Bronchus fibroblast of lung (primary cell): ENCODE measurements around the genes ABHD1, MPV17 and SNX17.

GRCh38 chr2:26971166-26971955 is 924 bp downstream of the MAPRE3 start:
- RAMPAGE, long total RNA, result no peak

GRCh38 chr2:26972182-26972801 is 1.9 kb downstream of the MAPRE3 start:
- RAMPAGE, long total RNA, result no peak

DNA sequence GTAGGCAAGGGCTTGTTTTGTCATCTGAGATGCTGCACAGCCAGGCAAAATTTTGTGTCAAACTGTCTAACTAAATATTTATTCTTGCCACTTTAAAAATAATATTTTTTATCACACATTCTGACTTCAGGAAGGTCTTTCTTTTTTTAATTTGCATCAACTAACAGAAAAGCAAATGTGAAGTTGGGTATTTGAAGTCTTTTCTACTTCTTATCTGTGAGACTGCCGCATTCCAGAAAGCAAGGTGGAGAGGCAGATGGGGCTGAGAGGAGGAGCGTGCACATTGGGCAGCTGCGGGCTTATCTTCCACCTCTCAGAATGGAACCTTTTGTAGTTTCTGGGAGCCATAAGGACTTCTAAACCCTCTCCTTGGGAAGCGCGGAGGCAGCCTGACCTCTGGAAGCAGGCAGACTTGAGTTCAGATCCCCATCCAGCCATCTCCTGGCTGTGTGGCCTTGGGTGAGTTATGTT is 3.9 kb downstream of the MAPRE3 start:
- RAMPAGE, long total RNA, result no peak

- RAMPAGE, long total RNA, result no peak
Observed at GRCh38 chr2:27033491-27034579, 1.1 kb downstream of the TMEM214 start.

DNA sequence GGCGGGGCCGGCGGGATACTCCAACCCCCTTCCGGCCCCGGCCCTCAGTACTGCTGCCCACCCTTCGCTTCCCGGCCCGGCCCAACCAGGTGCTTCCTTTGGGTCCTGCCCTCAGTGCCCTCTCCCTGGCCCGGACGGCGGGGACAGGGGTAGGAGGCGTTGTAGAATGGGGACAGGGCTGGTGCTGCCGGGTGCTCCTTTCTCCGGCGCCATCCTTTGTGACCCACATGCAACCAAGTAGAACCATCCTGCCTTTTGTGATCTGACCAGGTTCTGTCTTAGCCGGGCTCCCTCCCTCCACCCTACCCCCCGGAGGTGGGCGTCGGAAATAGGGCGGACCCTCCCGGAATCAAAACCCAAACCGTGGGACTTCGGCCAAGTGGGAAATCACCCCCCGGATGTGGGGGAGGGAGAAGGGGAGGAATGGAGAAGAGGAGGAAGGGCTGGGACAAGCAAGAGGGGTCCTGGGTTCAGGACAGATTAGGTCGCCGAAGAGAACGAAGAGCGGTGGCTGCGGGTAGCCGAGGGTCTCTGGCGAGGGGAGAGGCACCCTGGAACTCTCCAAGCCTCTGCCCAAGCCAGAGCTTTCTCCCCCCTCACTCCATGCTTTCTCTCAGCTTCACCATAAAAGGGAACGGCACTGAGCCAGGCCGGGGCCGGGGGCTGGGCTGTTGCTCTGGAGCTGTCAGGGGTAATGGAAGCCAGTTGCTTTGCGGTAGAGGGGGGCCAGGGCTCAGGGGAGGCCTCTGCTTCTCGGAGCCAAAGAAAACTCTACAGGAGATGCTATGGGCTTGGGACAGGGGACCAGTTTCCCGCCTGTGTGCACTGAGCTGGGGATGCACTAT is 737 bp upstream of the OST4 start:
- RAMPAGE, long total RNA, result no peak

- RAMPAGE, long total RNA, result no peak
Observed at GRCh38 chr2:27086089-27086664, 395 bp upstream of the KHK start.

DNA sequence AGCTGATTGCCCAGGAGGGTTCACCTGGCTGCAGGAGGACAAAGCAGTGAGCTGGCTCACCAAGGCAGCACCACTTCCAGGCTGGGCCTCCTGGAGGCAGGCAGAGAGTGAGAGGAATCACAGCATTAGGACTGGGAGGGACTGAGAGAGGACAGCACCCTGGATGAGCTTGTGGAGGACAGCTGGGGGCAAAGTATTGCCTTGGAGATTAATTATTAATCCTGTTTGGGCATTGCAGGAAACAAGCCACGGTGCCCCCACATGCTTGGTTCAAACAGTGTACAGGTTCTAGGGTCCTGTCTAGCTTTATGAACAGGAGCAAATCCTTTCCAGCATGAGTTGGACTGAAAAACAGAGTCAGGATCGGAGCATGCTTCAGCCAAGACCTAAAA is 7.3 kb downstream of the KHK start:
- RAMPAGE, long total RNA, result no peak

GRCh38 chr2:27123239-27123992 is at the start of gene ABHD1:
TSS of gene ABHD1 (plus strand) at chr2:27123815.
- RAMPAGE, long total RNA, result no peak

DNA sequence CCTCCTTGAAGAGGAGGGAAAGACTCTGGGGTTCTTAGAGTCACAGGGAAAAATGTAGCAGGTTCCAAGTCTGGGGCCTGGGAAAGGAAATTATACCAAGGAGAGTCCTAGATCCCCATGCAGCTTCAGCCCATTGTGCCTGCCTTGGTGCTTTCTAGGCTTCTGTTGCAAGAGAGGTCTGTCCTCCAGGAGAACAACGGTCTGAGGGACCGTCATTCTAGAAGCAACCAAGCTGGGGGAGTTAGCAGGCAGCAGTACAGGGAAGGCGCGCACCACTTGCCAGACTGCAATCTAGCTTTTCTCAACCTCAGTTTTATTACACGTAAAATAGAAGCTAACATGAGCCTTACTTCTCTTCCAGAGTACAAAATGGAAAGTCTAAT is 1.8 kb downstream of the TCF23 start:
- RAMPAGE, long total RNA, result no peak

DNA sequence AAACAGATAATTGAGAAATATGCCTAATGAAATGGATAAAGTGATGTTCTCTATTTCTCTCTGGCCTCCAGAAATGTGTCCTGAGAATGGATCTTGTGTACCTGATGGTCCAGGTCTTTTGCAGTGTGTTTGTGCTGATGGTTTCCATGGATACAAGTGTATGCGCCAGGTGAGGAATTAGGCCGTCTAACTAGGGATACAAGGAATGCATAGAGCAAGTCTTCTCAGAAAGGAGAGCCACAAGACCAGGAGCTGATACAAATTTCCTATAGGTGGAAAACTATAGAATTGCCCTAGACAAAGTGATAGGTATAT is 760 bp upstream of the CAD start:
- RAMPAGE, long total RNA, result no peak

- RAMPAGE, long total RNA, result no peak
Observed at GRCh38 chr2:27271498-27272146, 3.6 kb upstream of the DNAJC5G start.

DNA sequence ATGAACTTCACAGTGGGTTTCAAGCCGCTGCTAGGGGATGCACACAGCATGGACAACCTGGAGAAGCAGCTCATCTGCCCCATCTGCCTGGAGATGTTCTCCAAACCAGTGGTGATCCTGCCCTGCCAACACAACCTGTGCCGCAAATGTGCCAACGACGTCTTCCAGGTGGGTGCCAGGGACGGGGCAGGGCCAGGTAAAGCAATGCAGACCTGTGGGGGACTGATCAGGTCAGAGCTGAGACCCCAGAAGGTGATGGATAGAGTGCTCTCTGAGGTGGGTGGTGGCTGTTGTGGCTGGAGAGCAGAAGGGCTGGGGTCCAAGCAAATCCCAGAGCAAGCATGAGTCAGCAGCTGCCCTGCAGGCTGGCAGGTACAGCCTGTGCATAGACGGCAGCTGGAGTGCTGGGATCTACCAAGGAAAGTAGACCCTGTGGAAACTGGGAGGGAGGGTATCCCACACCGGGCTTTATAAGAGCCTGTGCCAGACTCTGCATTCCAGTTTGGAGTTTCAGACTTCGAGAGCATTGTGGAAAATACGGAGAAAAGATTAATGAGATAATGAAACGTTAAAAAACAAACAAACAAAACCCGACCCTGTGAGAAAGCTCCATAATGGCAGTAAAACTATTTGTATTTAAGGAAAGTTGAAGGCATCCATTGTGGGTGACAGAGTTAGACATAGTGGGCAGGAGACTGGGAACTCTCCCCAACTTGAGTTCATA is 665 bp downstream of the TRIM54 start:
- RAMPAGE, long total RNA, result no peak

GRCh38 chr2:27322903-27323940 is at the start of gene MPV17:
TSS of gene MPV17 (minus strand) at chr2:27323097.
- RAMPAGE, long total RNA, result start-site peak on the minus strand at chr2:27323052-27323096, 1,801 and 426 reads in 2 replicates

DNA sequence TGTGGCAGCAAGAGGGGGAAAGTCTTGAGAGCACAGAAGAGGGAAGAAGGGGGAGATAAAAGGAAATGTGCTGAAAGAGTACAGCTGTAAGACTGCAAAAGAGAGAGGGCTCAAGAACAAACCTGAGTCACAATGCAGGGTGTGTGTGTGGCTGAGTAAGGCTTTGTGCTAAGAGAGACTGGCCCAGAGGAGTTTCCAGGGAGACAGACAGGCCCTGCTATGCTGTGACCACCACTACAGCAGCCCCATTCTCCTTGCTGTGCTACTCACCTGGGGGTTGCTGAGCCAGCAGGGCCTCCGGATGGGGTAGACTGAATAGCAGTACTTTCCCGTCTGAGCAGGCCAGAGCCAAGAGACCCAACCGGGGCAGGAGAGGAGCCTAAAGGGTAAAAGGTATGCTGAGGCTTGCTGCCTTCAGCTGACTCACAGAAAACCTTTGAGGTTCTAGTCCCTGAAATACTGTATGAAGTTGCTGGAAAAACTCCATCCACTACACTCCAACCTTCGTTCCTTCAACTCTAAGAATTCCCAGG is 12.5 kb upstream of the MPV17 start:
- RAMPAGE, long total RNA, result no peak

DNA sequence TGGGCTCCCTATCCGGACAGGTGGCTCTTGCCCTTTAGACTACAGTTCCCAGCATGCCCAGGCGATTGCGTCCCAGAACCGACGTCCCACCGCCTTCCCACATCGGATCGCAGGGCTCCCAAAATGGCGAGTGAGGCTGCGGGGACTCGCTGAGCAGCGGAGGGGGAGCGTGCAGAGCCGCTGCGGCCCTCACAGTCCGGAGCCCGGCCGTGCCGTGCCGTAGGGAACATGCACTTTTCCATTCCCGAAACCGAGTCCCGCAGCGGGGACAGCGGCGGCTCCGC is at the start of gene SNX17:
TSS of gene SNX17 (plus strand) at position 101 of the 284 bp plus-strand sequence.
- RAMPAGE, long total RNA, result start-site peak on the plus strand centred at position 110 of the sequence, 18 bp wide, 239 and 144 reads in 2 replicates

DNA sequence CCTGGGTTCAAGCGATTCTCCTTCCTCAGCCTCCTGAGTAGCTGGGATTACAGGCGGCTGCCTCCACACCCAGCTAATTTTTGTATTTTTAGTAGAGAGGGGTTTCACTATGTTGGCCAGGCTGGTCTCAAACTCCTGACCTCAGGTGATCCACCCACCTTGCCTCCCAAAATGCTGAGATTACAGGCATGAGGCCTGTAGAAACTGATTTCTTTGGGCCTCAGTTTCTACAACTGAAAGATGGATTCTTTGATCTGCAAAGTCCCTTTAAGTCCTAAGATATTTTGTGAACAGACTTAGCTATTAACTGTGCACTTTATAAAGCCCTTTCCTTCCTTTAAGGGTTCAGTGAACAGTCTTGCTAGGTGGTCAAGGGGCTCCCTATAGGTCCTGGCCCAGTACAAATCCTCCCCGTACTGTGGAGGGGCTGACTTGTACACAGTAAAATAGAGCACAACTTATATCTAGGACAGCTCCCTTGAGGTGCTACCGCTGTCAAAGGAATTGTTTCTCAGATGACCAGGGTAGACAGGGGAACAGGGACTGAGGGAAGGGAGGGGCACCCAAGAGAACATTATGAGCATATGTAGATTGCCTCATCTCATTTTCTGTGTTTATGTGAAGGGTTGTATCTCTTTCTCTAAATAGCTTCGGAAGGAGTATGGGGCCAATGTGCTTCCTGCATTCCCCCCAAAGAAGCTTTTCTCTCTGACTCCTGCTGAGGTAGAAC is 1.7 kb downstream of the SNX17 start:
- RAMPAGE, long total RNA, result no peak

DNA sequence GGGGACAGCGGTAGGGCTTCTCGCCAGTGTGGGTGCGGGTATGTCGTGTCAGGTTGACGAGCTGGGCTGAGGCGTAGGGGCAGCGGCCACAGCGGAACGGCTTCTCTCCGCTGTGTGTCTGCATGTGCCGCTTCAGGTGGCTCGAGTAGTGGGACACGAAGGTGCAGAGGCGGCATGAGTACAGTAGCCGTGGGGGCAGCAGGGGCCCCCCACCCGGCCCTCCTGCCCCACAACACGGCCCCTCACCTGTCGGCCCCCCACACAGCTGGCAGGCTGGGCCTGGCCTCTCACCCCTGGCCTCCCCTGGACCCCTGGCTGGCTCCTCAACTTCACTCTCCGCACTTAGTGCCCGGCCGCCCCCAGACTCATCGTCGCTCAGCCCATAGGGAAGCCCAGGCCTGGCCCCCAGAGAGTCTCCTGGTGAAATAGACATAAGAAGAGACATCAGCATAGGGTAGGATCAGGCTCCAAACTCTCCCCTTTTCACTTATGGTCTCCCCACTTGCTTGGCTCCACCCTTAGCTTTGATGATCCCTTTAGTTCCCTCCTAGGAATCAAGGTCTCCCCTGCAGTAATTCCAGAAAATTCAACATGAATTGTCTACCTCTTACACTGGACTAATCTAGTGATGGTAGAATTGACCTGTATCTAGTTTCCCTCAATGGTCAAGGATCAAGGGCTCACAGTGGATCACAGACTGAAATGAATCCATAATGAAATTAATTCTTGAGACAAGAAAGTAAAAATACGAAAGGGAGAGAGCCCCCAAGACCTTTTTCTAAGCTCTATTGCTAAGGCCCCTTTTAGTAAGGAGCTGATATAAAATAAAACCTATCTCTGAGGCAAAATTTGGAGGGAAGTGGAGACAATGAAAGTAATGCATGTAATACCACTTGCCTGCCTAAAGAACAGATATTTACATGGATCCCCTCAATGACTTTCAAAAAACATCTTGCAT is 1.6 kb downstream of the ZNF513 start:
- RAMPAGE, long total RNA, result no peak

DNA sequence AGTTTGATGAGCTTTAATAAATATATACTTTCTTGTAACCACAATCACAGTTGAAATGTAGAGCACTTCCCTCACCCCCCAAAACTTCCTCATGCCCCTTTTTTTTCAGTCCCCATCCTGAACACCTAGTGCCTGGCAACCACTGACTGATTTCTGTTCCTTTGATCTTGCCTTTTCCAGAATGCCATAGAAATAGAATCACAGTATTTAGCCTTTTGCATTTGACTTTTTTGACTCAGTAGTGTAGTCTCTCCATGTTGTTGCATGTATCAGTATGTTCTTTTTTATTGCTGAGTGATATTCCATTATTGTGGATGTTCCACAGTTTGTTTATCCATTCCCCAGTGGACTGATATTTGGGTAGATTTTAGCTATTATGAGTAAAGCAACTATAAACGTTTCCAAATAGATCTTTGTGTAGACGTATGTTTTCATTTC is 14.0 kb downstream of the SUPT7L start:
- RAMPAGE, long total RNA, result no peak

DNA sequence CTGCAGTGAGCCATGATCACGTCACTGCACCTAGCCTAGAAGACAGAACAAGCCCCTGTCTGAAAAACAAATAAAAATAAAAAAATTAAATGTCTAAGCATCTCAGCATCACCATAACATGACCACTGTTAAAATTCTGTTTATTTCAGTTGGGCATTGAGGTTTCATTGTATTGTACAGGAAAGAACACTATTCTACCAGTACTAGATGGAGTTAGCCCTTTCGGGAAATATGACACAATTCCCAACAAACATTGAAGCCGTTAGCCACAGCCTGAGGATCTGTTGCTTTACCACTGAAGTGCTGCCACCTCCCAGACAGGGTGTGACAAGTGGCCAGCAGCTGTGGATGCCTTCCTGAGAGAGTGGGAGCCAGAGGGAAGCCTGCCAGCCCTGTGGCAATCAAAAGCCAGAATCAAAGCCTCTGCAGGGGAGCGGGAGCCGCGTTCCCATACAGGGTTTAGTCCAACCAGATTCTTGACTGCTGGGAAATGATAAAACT is 37.9 kb downstream of the SLC4A1AP start:
- RAMPAGE, long total RNA, result no peak

- RAMPAGE, long total RNA, result no peak
Observed at GRCh38 chr2:27715896-27716927, 52.5 kb downstream of the SLC4A1AP start.